ENCODE measurements around the gene OR1Q1.

DNA sequence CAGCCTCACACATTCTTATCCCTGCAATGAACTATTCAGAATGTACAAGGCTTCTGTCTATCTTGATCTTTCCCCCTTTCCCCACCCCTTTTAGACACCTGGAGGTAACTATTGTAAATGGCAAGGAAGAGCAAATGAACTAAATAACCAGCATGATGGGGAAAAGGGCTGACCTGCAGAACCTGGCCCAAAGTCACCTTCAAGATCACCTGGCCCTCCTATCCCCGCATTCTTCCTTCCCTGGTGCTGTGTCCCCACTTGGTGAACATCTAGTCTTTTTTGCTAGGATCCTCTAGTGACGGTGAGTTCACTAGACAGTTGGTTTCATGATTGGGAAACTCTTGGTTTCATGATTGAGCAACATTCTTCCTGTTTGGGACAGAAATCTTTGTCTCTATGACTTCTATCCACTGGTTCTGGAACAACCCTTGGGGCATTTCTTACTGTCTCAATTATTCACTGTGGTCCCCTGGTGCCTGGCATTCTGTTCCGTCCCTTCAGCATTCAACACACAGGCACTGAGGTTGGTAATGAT is 50.3 kb upstream of the DAB2IP start:
- CAGE, long polyA plus RNA, result no peak
- RRBS, result no CpG with 5 or more reads among the region's 3 CpGs

- CAGE, long polyA plus RNA, result no peak
- RRBS, result no CpG with 5 or more reads among the region's 9 CpGs
Measured at GRCh38 chr9:121612318-121612920, 39.0 kb upstream of the DAB2IP start.

GRCh38 chr9:121613036-121613596 is 38.3 kb upstream of the DAB2IP start:
- CAGE, long polyA plus RNA, result no peak
- RRBS, result no CpG with 5 or more reads among the region's 6 CpGs

DNA sequence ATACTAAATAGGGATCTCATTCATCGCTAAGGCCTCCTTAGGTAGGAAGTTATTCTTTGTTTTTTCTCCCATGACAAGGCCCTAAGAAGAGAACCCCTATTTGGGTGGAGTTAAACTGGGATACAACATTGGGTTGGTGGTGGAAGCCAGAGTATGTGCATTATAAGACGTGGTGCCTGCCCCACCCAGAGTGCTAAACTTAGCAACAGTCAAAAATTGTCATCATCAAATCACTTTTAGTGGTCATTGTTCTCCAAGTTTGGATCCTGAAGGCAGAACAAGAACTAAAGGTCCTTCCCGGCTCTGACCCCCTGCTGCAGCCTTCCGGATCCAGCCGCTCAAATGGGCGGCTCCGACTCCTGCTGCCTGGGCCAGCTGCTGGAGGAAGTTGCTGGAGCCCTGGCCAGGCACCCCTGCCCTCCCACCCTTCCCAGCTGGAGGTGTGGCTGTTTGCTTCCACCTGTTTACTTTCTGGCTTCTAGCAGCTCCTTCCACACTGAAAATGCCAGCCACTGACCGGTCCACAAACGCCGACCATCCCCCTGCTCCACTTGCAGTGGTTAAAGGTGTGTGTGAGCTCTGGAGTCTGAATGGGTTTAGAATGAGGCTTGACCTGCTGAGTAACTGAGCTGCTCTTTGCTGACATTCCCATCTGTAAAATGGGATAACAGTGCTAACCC is 31.5 kb upstream of the DAB2IP start:
- CAGE, long polyA plus RNA, result no peak
- RRBS, result no CpG with 5 or more reads among the region's 10 CpGs

- CAGE, long polyA plus RNA, result no peak
- RRBS, result no CpG with 5 or more reads among the region's 15 CpGs
Measured at GRCh38 chr9:121636137-121636958, 15.1 kb upstream of the DAB2IP start.

DNA sequence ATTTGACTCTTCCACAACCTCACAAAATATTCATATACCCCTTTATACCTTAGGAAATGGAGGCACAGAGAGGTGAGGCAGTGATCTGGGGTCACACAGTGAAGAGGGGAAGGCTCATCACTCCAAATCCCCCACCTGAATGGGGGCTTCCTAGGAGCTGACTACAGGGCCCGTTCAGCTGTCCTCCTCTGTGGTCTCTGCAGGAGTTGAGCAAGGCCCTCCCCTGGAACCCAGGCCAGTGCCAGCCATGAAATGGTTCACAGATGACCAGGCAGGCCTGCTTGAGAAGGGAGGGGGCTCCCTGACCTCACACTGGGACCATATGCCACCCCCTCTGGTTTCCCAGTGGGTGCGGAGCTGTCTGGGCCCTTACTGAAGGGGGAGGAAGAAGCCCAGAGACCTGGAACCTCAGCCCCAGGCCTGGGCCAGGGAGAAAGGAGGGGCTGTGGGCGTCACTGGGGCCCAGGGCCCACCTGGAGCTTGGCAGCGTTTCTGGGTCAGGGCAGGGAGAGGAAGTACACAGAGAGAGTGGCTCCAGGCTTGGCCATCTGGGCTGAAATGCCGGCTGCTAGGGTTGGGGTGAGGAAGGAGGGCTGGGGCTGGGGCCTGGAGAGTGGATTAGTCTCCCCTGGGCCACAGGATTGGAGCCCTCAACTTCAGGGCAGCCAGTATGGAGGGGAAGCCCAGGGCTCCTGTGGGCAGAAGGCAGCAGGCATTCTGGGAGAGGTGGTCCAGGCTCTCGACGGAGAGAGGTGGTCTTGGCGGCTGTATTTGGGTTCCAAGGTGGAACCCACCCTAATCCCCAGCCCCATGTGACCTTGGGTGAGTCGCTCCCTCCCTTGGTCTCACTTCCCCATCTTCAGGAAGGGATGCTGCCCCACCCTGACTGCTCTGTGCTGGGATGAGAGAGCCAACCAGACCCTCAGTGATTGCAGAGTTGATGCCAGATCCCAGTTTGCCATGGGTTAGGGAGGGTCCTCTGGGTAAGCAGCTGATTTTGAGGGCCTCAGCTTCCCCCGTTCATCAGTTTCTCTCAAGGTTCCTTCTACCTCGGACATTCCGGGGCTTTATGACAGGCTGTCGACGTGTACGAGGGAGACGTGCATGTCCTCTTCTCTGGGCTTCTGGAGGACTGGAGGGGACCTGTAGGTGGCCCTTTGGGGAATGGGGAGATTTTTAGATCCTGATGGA is 6.3 kb upstream of the DAB2IP start:
- CAGE, long polyA plus RNA, result no peak
- RRBS, result no CpG with 5 or more reads among the region's 16 CpGs

GRCh38 chr9:121649300-121650084 is 1.9 kb upstream of the DAB2IP start:
- CAGE, long polyA plus RNA, result no peak
- RRBS, result no CpG with 5 or more reads among the region's 9 CpGs

GRCh38 chr9:121652133-121653182 is 1.0 kb downstream of the DAB2IP start:
- CAGE, long polyA plus RNA, result no peak
- RRBS, result no CpG with 5 or more reads among the region's 27 CpGs

DNA sequence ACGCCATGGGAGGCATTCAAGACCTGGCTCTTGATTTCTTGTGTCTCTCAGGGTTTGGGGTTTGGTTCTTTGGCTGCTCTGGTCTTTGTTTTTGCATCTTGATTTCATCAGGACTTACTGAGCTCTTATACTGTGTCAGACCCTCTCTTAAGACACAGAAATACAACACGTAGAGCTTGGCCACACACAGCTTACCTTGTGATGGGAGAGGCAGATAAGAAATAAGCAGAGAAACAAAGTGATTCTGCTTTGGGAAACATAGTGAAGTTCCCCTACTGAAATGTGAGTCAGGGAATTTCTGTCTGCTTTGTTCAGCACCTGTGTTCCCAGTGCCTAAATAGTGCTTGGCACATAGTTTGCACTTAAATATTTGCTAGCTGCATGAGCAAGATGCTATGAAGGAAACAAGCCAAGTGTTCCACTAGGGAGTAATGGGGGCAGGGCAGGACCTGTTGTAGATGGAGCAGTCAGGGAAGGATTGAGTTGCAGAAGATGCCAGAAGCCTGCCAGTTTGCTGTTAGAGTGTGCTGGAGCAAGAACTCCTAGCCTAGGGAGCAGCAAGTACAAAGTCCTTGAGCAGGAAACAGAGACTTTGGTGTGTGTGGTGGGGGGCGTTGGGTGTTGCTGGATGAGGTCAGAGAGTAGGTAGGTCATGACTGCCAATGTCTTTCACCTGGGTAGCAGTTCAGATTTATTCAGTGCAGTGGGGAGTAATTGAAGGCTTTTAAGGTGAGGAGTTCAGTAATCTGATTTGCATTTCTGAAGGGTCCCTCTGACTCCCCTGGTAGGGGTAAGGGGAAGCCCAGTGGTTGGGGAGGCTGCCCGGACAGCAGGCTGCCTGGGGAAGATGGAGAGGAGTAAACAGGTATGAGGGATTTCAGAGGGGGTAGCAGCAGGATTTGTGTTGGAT is 87.5 kb downstream of the DAB2IP start:
- CAGE, long polyA plus RNA, result no peak
- RRBS, result no CpG with 5 or more reads among the region's 4 CpGs

DNA sequence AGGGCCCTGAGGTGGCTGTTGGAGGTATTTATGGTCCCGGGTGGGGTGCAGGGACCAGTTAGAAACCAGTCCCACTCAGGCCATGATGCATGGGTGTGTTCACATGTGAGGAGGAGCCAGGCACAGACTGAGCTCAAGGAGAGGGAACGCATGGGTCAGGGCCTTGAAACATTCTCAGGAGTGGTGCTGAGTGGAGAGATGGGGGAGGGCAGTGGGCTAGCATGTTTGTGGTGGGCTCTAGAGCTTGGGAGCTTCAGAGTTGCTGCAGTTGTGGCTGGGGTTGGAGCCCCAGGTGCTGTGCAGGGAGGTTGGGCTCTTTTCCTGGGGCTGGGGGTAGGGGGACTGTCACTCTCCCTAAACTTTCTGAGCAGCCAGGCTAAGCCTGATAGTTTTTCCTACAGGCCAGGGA is 95.4 kb downstream of the DAB2IP start:
- CAGE, long polyA plus RNA, result no peak
- RRBS, result no CpG with 5 or more reads among the region's 2 CpGs

DNA sequence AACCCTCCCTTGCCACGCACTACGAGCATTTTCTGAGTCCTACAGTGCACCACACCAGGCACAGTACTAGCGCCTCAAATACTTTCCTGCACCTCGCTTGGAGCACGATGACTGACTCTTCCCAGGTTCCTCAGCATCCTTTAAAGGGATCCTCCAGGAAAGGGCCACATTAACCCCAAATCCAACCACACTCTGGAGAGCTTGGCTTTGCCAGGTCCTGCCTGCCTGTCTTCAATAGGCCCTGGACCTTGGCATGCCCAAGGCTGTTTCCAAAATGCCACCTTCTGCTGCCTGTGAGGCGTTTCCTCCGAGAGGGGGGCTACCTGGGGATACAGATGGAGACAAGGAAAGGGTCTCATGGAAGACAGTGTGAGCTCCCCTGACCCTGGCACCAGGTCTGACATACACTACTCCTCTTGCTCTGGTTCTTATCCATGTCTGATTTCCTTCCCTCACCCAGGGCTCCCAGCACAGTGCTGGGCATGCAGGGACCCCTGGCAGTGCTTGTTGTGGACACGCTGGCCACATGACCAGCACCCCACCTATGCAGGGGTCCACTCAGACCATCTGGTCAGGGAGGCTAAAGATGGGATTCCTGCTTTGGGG is 170.0 kb downstream of the DAB2IP start:
- CAGE, long polyA plus RNA, result no peak
- RRBS, result no CpG with 5 or more reads among the region's 8 CpGs

- CAGE, long polyA plus RNA, result no peak
- RRBS, result no CpG with 5 or more reads among the region's 26 CpGs
Measured at GRCh38 chr9:121852626-121853347, 201.4 kb downstream of the DAB2IP start.

- CAGE, long polyA plus RNA, result no peak
- RRBS, result no CpG with 5 or more reads among the region's 2 CpGs
Measured at GRCh38 chr9:122065723-122066435, 27.2 kb downstream of the TTLL11 start.

DNA sequence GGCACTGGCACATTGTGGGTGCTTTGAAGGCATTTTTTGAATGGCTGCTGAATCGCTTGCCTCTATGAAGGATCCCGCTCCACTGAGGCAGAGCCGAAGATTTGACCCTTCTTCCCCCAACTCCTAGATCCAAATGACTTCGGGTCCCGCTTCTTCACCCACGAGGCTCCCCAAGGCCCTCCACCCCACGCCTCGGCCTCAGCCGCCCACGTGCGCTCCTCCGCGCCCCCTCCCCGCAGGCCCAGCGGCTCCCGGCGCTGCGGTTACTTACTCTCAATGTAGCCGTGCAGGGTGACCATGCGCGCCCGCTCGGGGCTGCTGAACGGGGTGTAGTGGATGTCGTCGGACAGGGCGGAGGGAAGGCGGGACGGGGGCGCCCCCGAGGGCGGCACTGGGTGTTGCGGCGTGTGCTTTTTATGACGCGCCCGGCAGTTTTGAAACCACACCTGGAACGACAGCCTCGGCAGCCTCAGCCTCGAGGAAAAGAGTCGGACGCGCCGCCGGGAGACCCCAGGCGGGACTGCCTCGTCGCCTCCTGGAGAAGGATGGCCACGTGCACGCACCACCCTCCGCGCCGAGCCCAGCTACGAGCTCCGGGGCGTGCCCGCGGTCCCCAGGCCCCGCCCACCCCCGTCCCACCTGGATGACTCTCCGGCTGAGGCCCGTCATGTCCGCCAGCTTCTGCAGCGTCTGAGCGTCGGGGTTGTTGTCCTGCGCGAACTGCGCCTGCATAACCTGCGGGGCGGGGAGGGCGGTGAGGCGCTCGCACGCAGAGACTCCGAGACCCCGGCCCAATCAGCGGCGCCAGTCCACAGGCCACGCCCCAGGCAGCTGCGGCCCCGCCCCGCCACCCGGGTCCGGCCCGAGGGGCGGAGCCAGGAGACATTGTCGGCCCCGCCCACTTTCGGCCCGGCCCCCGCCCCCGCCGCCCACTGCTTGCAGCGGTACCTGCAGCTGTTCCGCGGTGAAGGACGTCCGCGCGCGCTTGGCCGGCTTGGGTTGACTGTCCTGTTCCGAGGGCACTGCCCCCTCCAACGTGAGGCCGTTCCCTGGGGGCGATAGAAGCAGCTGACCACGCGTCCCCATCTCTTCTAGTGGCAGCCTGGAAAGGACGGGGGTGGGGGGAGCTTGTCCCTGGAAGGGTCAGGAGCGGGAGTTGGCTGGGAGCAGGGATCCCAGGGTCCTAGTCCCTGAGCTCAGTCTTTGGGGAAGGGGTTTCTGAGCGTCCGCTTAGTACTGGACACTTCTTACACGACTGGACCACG is 15.0 kb downstream of the LHX6 start:
- CAGE, long polyA plus RNA, result no peak
- RRBS, result 4% methylated on average over 49 of the region's 115 CpGs

- CAGE, long polyA plus RNA, result no peak
- RRBS, result no CpG with 5 or more reads among the region's 4 CpGs
Measured at GRCh38 chr9:122394213-122394757, 23.5 kb downstream of the PTGS1 start.

- CAGE, long polyA plus RNA, result no peak
- RRBS, result no CpG with 5 or more reads among the region's 4 CpGs
Measured at GRCh38 chr9:122614379-122615018, at the start of gene OR1Q1. Gene OR1Q1, plus strand, starts transcription at chr9:122614738.

- CAGE, long polyA plus RNA, result no peak
- RRBS, result no CpG with 5 or more reads among the region's 4 CpGs
Measured at GRCh38 chr9:122826502-122826926, 1.9 kb downstream of the PDCL start.

DNA sequence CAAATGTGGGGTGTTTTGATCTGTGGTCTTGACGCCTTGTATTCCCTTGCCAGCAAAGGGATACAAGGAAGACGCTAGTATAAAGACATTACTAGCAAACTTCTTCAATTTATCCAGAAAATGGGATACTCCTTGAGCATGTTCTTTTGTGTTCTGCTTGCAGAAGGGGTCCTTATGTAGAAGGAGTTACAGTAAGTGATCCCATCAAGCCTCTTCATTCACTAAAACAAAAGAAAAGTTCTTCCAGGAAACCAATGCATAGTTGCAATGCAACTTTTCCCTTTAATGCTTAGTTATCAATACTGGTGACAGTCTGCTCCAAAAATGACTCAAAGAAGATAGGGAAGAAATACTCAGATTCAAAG is 17.2 kb upstream of the PDCL start:
- CAGE, long polyA plus RNA, result no peak
- RRBS, result no CpG with 5 or more reads among the region's 2 CpGs

DNA sequence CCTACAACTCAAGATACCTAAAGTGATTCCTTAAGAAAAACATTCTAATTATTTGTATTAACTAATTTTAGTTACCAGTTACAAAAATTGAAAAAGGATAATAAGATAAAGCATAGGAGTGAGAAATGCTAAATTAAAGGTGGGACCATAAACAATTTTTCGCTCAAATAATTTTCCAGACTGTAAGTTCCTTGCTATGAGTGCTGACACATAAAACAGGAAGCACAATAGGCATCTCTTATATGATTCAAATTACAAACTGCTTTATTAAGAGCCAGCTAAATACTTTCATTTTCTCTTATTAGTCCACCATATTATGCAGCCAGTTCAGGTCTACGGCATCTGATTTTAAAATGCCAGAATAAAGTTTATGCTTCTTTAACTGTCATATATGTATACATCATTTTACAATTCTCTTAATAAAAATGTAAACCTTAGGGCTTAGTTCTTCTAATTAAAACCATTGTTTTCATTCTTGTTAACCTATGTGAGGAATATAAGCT is 4.3 kb downstream of the RC3H2 start:
- CAGE, long polyA plus RNA, result no peak
- RRBS, result no CpG with 5 or more reads among the region's 2 CpGs

DNA sequence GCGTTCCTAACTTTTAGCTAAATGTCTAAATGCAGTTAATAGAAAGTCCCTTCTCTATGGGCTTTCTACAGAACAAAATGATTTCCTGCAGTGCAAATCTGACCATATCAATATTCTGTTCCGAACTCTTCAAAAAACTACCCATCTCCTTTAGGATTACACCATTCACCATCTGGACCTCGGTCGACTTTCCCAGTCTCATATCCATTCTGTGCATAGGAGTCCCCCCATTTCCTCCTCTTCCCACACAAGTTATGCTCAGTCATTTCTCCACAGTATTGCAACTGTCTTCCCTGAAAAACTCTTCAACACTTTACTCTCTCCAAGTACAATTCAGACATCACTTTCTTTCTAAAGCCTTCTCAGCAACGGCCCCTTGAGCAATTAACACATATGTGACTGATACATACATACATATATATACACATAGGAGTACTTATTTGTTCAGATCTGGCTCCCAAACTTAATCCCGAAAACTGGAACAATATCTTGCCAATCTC is 790 bp downstream of the ZBTB26 start:
- CAGE, long polyA plus RNA, result no peak
- RRBS, result no CpG with 5 or more reads among the region's 6 CpGs

All from BJ (cell line).